ENCODE measurements around the gene TEX51.

GRCh38 chr2:126688862-126689265 is 32.9 kb downstream of the GYPC start:
- PRO-cap, result no peak
- RAMPAGE, long total RNA, 4 experiments, result no peak in any of the 4 experiments

DNA sequence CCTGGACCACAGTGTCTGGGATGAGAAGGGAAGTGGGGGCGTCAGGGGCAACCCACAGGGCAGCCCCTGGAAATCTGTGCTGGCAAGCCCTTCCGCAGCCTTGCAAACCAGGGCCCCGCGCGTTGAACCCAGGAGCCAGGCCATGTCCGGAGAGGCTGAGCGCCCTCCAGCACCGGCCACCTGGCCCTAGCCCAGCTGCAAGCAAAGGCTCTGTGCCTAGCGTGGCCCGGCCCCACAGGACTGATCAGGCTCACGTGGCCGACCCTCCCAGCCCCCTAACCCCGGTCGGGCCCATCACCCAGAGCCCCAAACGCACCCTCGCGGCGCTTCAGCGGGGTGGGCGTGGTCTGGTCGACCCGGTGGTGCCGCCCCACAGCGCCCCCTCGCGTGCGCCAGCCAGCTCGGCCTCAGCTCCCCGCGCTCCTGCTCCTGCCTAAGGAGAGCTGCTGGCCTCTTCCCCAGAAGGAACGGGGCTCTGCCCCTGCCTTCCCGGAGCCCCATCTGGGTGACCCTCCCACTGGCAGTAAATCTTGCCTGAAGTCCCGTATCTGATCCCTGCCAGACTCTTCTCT is 12.5 kb upstream of the TEX51 start:
- PRO-cap, result no peak
- RAMPAGE, long total RNA, 4 experiments, result no peak in any of the 4 experiments

GRCh38 chr2:126898736-126898977 is at the start of gene TEX51:
TEX51 (plus strand) TSS chr2:126898890.
- PRO-cap, result no peak
- RAMPAGE, long total RNA, 4 experiments, result no peak in any of the 4 experiments

GRCh38 chr2:127060315-127061023 is 46.5 kb downstream of the BIN1 start:
- PRO-cap, result no peak
- RAMPAGE, long total RNA, 4 experiments, result no peak in any of the 4 experiments

DNA sequence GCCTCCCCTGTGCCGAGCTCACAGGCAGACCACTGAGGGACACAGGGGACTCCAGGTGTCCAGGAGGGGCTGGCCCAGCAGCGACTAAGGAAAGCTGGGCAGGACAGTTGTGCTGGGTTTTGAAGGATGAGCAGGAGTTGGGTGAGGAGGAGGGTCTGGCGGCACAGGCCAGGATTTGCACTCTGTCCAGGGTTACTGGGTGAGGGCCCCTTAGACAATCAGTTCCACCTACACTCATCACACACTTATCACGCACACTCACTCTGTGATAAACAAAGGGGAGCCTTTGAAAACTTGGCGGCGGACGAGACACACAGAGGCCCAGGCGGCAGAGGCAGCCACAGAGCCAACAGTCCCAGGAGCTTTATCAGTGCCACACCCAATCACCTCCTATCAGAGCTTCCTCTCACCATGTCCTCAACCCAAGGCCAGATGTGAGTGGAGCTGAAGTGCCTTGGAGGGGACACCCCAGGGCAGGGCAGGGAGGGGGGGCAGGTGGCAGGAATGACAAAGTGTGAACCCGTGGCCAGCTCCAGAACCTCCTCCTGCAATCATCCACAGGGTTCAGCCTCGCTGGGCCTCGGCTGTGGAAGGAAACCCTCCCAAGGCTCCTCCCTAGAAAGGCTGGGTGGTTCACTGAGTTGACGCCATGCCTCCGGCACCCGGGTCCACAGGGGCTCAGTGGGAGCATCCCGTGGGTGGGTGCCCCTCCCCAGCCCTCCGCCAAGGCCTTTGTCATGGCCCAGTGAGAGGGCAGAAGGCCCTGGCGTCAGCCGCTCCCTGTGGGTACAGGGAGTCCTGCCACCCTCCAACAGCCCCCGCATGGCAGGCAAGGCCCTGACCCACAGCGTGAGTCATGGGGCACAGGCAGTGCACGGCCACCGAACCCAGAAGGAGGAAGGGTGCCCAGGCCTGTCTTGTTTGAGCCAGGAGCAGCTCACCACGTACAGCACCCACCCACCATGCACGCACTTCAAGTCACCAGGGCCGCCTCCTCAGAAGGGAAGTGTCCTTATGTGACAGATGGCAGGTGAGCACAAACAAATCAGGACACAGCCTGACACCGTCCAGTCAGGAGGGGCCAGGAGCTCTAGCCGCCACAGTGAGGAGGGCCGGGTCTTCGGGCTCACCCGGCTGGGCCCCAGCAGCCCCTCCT is 26.3 kb downstream of the BIN1 start:
- PRO-cap, result bidirectional peak, plus-strand start at position 1,070 of the sequence, minus-strand start at position 989 of the sequence
- RAMPAGE, long total RNA, 4 experiments, result no peak in any of the 4 experiments

DNA sequence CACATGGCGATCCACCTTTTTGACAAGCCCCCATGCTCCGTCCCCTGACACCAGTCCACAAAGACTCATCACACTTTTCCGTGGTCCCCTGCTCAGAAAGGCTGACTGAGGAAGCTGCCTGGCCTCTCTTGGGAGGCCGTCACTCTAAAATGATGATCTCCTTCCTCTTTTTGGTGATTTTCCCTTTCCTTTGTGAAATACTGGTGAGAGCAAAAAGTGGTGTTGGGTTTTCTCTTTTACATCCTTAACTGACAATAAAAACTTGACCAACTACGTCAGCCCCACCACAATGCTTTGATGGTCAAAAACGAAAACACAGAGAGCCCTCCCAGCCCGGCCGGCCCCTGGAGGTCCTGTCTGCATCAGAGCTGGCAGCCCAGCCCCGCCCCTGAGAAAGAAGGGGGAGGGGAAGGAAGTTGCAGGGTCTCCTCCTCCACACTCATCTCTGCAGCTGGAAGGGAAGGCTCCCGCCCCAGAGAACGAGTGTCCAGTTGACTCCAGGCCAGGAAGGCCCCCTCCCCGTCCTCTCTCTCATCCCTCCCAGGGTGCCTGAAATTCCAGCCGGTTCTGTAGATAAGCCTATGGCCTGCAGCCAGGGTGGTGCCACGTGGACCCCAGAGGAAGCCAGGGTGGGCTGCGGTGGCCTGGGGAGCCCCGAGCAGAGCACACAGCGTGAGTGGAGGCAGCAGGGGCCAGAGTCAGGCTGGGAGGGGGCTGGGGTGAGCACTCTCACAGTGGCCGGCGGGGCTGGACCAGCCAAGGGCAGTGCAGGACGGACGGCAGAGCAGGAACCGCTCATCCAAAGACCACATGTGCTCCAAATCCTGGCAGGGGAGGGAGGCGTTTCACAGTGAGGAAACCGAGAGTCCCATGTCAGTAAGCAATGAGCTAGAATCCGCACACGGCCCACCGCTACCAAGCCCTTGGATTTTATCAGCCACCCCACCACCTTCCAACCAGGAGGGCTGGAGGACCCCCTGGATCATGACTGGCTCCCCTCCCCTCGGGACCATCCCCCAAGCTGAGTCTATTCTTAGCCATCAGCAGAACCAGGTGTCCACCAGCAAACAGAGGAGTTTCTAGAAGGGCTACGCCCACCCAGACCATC is 19.7 kb downstream of the BIN1 start:
- PRO-cap, result no peak
- RAMPAGE, long total RNA, 4 experiments, result no peak in any of the 4 experiments

- PRO-cap, result no peak
- RAMPAGE, long total RNA, 4 experiments, result no peak in any of the 4 experiments
Measured at GRCh38 chr2:127205524-127205788, 14.6 kb downstream of the CYP27C1 start.

- PRO-cap, result no peak
- RAMPAGE, long total RNA, 4 experiments, result start-site peak on the minus strand in 1 of 4 experiments, at chr2:127304834-127305571 at its widest, 7 to 14 reads per replicate
Measured at GRCh38 chr2:127304450-127305871, 11.0 kb upstream of the ERCC3 start.

GRCh38 chr2:127386200-127386653 is 1.5 kb downstream of the MAP3K2 start:
- PRO-cap, result no peak
- RAMPAGE, long total RNA, 4 experiments, result no peak in any of the 4 experiments

DNA sequence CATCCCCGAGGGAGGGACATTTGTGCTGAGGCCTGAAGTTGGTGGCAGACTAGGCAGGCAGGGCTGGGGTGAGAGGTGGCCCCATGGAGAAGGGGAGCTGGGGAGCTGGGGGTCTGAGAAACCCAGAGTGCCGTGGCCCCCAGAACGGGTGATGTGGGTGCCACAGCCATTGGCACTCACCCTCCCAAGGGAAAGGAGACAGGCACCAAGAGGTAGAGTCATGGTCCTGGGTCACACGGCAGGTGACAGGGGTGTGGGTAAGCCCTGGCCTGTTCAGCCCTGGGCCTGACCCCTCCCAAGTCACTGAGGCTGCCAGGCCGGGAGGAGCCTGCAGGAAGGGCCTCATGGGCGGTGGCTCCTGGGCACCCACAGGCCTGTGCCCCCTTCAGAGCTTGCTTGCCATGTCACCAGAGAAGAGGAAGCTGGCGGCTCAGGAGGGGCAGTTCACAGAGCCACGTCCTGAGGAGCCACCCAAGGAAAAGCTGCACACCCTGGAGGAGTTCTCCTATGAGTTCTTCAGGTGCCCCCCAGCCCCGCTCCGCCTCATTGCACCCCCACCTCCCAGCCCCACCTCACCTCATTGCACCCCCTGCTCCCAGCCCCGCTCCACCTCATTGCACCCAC is 15.5 kb upstream of the GPR17 start:
- PRO-cap, result no peak
- RAMPAGE, long total RNA, 4 experiments, result no peak in any of the 4 experiments

GRCh38 chr2:127633249-127633620 is 12.7 kb upstream of the GPR17 start:
- PRO-cap, result bidirectional peak, plus-strand start at chr2:127633352, minus-strand start at chr2:127633078
- RAMPAGE, long total RNA, 4 experiments, result no peak in any of the 4 experiments

DNA sequence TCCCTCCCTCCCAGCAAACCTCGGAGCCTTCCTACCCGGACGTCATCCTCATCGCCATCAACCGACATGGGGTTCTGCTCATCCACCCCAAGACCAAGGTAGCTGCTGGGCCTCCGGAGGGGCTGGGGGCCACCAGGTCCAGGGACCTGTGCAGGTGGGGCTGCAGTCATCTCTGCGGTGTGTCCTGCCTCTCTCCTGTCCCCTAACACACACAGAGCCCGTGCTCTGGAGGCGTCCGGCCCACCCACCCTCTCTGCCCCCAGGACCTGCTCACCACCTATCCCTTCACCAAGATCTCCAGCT is 9.5 kb upstream of the GPR17 start:
- PRO-cap, result no peak
- RAMPAGE, long total RNA, 4 experiments, result no peak in any of the 4 experiments

- PRO-cap, result no peak
- RAMPAGE, long total RNA, 4 experiments, result start-site peak on the minus strand in 2 of 4 experiments, at chr2:127647314-127648188 at its widest, 5 to 15 reads per replicate
Measured at GRCh38 chr2:127647380-127648398, 1.7 kb downstream of the GPR17 start.

DNA sequence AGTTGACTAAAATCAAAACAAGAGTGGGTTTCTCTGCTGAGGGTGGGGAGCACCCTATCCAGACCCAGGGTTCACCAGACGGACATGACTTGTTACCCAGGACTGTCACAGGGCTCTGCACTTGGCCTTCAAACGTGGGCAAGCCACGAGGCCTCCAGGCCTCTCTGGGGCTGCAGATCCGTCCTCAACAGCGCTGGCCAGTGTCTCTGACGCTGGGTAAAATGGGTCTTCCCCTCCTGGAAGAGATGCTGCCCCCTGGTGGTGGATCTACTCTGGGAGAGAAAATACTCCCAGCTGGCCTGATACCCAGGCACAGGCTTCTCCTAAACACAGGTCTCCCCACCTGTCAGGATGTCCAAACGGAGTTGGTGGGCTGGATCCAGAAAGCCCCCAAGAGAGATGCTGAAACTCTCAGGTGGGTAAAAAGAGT is 3.7 kb downstream of the GPR17 start:
- PRO-cap, result unidirectional peak, minus-strand start at position 195 of the sequence
- RAMPAGE, long total RNA, 4 experiments, result no peak in any of the 4 experiments

DNA sequence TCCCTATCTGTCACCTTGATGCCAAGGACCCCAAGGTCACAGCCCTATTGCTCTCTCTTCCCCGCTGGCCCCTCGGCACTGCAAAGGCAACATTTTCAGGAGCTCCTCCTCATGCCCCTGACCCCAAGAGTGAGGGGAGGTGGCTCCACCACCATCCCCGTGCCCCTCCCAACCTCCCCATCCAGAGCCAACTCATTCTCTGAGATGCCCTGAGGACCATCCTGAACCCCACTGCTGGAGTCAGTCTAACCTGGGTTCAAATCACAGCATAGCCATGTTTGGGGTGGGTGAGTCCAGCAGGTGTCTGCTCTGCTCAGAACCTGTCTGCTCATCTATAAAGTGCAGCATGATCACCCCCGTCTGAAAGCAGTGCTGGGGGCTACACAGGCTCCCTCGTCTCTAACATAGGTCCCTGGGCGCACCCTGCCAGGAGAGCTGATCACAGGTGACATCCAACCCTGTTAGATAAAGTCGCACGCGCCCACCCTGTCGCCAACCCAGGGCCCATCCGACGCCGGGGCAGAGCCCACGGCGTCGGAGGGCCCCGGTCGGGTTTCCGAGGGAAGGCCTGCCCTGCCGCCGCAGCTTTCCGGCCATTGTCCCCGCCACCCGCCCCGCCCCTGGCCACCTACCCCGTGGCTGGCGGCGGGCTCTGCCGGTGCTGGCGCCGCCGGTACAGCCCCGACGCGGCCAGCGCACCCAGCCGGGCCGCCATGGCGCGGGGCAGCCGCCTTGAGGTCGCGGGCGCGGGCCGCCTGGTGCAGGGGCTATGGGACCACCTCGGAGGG is 11.5 kb downstream of the LIMS2 start:
- PRO-cap, result no peak
- RAMPAGE, long total RNA, 4 experiments, result no peak in any of the 4 experiments

- PRO-cap, result bidirectional peak, plus-strand start at chr2:127700808, minus-strand start at chr2:127700595
- RAMPAGE, long total RNA, 4 experiments, result no peak in any of the 4 experiments
Measured at GRCh38 chr2:127700498-127701017, 739 bp upstream of the SFT2D3 start.

GRCh38 chr2:128259033-128259725 is 59.5 kb downstream of the HS6ST1 start:
- PRO-cap, result no peak
- RAMPAGE, long total RNA, 4 experiments, result no peak in any of the 4 experiments

- PRO-cap, result no peak
- RAMPAGE, long total RNA, 4 experiments, result no peak in any of the 4 experiments
Measured at GRCh38 chr2:128440481-128441555, 122.2 kb upstream of the HS6ST1 start.

GRCh38 chr2:128607864-128608372 is 289.2 kb upstream of the HS6ST1 start:
- PRO-cap, result no peak
- RAMPAGE, long total RNA, 4 experiments, result no peak in any of the 4 experiments

DNA sequence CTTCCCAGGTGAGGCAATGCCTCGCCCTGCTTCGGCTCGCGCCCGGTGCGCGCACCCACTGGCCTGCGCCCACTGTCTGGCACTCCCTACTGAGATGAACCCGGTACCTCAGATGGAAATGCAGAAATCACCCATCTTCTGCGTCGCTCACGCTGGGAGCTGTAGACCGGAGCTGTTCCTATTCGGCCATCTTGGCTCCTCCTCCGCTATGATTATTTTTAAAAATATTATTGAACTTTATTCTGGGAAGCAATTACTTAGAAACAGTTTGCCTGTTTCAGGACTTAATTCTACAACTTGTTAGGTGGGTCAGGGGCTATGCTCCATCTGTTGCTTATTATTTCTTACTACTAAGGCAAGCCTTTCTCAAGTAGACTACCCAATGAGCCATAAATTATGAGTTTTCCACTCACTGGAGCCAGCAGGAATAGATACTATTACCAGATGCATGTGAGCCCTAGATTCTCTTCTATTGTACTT is 546.2 kb upstream of the HS6ST1 start:
- PRO-cap, result no peak
- RAMPAGE, long total RNA, 4 experiments, result no peak in any of the 4 experiments

Data from transverse colon (tissue), 4 donors.